SJSA1 (cell line): ENCODE data around the genes NPPC and SNORC.

- RAMPAGE, long total RNA: no peak
Measured at GRCh38 chr2:231925765-231926692, at the start of gene NPPC. Gene NPPC (minus strand): TSS chr2:231926396.

DNA sequence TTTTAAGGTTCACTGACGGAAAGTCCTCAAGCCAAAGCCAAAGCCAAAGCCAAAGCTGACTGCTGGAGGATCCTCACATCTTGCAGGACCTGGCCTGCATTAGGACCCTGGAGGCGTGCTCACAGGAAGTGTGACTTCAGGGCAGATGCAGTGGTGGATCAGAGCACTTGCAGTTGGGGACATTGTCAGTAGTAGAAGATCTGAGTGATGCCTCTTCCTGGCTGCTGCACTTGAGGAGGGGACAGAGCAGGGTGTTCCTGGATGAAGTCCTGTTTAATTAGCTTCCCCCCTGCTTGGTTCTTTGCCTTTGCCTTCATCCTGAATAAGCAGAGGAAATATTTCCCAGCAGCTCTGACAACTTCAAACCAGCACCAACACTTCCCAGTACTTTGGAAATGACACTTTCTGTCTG is 68.9 kb upstream of the ALPP start:
- RAMPAGE, long total RNA: no peak

GRCh38 chr2:232321296-232321736 is 57.2 kb upstream of the ALPP start:
- RAMPAGE, long total RNA: no peak

GRCh38 chr2:232420535-232421725 is 14.3 kb downstream of the ALPG start:
- RAMPAGE, long total RNA: no peak

GRCh38 chr2:232432491-232433183 is 23.3 kb upstream of the ALPI start:
- RAMPAGE, long total RNA: no peak

DNA sequence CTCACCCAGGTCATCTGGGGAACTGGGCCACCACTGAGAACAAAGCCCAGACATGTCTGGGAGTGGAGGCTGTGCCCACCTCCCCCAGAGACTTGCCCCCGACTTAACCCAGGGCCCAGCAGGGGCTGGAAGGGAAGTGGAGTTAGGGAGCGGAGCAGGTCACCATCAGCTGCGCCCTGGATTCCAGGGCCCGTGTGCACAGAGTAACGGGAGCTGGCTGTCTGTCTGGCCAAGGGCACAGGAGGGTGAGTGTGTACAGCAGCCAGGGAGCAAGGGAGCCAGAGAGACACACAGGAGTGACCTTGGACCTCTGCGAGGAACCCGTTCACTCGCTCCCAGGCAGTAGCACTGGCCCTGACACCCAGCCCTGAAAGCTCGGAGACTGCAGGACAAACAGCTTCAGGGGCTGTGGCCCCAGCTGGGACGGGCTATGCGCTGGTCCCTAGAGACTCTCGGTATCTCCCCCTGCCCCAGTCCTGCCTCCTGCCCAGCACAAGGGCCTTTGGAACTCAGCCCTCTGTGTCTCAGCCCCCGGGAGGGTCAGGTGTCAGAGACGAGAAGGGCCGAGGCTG is 12.3 kb upstream of the ALPI start:
- RAMPAGE, long total RNA: no peak

- RAMPAGE, long total RNA: no peak
Measured at GRCh38 chr2:232662557-232663101, 29.2 kb downstream of the EFHD1 start.

GRCh38 chr2:232773763-232774259 is 2.6 kb downstream of the KCNJ13 start:
- RAMPAGE, long total RNA: no peak

GRCh38 chr2:232860571-232861487 is 9.2 kb upstream of the SNORC start:
- RAMPAGE, long total RNA: no peak

- RAMPAGE, long total RNA: no peak
Measured at GRCh38 chr2:232869980-232870560, at the start of gene SNORC. Gene SNORC (plus strand): TSS chr2:232870264.

- RAMPAGE, long total RNA: no peak
Measured at GRCh38 chr2:232872046-232872738, 2.1 kb downstream of the SNORC start.

DNA sequence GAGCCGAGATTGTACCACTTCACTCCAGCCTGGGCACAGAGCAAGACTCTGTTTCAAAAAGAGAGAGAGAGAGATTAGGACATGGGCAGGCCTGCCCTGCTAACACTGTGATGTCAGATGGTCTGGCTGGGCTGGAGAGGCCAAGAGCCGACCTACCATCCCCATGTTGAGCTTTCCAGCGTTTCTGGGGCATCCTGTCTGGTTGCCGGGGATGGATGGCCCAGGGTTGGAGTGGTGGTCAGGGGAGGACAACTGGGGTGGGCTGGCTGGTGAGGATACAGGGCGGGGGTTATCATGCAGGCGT is 5.2 kb downstream of the SNORC start:
- RAMPAGE, long total RNA: no peak

GRCh38 chr2:232877046-232877672 is 7.1 kb downstream of the SNORC start:
- RAMPAGE, long total RNA: no peak

GRCh38 chr2:233060519-233061067 is 451 bp downstream of the INPP5D start:
- RAMPAGE, long total RNA: no peak

- RAMPAGE, long total RNA: no peak
Measured at GRCh38 chr2:233083148-233084296, 23.4 kb downstream of the INPP5D start.

- RAMPAGE, long total RNA: no peak
Measured at GRCh38 chr2:233100573-233101352, 40.6 kb downstream of the INPP5D start.

DNA sequence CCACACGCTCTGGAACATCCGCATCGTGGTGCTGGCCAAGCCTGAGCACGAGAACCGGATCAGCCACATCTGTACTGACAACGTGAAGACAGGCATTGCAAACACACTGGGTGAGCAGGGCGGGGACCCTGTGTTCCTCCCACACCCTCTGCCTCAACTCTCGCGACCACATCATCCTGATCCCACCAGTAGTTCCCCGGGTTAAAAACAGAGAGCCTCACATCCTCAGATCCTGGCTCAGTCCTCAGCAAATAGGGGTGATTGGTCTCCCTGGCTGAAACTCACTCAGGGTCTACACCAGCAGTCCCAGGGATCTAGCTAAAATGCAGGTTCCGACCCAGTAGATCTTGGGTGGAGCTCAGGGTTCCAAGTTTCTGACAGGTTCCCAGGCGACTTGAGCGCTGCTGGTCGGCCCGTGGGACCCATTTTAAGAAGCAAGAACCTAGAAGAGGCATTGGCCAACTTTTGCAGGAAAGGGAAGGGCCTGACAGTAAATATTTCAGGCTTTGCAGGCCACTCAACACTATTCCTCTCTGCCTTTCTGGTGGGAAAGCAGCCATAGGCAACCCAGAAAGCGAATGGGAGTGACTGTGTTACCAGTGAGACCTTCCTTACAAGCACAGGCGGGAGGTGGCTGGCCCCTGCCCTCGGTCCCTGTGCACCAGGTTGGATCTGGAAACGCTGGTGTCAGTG is 87.0 kb upstream of the ATG16L1 start:
- RAMPAGE, long total RNA: no peak

DNA sequence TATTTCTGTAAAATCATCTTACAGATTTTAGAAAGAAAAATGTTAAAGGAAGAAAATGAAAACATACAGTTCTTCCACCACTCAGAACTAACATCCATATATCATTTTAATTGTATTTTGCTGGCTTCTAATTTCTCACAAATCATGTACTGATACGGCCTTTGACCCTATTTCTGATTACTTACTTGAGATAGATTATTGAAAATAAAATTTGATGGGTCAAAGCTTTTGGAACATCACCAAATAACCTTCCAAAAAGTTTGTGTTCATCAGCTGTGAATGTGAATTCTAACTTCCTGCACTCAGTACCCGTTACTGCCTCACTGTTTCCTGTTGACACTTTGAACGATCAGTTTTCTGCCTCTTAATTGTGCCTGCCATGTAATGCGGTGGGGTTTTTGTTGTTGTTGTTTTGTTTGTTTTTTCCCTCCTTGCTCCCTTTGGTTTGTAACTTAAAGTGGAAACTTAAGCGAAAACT is 18.8 kb downstream of the ATG16L1 start:
- RAMPAGE, long total RNA: no peak

DNA sequence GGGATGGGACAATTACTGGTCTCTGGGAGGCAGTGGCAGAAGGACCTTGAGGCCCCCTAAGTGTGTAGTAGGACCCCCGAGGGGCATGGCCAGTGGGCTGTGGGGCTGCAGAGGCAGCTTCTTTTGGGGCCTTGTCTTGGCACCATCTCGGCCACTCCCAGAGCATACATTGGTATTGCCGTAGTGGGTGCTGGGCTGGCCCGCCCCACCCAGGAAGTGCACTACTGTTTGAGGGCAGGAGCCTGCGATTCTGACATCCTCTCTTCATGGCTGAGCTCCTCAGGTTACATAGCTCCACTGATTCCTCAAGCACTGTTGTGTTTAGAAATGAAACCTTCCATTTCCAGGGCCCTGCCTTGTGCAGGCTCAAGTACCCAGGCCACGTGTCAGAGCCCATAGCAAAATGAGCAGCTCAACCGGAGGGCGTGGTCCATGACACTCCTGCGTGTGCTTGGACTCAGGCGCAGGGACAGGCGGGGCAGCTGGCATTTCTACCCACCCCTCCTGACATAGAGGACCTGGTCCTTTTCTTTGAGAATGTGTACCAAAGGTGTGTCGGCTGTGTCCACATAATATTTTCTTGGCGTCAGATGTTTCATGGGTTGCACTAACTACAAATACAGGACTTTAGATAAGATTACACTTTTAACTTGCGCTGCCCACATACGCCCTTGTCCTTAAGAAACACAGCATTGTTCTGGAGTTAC is 67.8 kb downstream of the DGKD start:
- RAMPAGE, long total RNA: no peak

DNA sequence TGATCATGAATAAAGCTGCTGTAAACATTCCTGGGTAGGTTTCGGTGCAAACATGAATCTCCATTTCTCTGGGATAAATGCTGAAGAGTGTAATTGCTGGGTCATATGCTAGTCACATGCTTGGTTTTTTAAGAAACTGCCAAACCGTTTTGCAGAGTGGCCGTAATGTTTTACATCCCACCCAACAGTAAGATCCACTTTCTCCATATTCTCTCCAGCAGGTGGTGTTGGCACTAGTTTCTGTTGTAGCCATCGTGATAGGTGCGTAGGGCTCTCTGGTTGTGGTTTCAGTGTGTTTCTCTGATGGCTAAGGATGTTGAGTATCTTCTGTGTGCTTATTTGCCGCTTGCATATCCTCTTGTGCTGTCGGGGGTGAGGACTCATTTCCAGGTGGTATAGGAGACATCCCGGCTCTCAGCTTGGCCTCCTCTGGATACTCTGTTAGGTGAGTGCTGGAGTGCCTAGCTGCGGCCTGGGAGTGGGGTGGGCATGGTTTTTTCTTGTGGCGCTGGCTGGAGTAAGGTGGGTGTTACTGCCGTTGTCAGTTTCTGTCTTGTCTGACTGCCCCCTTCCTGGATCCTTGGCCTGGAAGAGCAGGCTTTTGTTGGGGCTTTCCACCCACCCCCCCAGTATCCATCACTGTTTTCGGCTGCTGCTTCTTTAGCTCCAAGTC is 69.0 kb downstream of the DGKD start:
- RAMPAGE, long total RNA: no peak